Skeletal muscle tissue (tissue), 7 donors: ENCODE measurements around the genes MAB21L2, ARFIP1 and FHDC1.

- PRO-cap, 3 experiments: no peak in any of the 3 experiments
- RAMPAGE, long total RNA: no peak
- RRBS, 2 experiments: no CpG with 5 or more reads among the region's 4 CpGs
Observed at GRCh38 chr4:149404082-149404741, 411.4 kb downstream of the IQCM start.

DNA sequence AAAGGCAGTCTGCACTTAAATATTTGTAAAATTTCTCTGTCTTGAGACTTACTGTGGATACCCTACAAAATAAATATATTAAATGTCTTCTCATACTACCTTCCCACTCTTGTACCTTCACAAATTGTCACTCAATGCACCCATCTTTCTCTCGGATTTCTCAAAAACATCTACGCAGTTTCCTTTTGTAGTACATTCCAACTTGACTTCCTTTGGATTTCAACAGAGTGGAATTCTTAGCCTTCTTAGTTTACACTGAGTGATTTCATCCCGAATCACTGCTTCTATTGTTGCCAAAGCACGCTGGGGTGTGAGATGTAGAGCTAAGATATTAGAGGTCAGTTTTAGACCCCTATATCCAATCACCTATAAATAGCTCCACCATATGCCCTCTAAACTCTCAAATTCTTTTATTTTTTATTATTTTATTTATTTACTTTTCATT is 71.5 kb upstream of the MAB21L2 start:
- PRO-cap, 3 experiments: no peak in any of the 3 experiments
- RAMPAGE, long total RNA: no peak
- RRBS, 2 experiments: no CpG with 5 or more reads among the region's 4 CpGs

- PRO-cap, 3 experiments: peak in 1 of 3 experiments; most common plus-strand start chr4:150581922 (in 1)
- RAMPAGE, long total RNA: no peak
- RRBS, 2 experiments: no CpG with 5 or more reads among the region's 41 CpGs
Observed at GRCh38 chr4:150581320-150582720, at the start of gene MAB21L2. Gene MAB21L2 (plus strand): TSS chr4:150582151.

- PRO-cap, 3 experiments: no peak in any of the 3 experiments
- RAMPAGE, long total RNA: no peak
- RRBS, 2 experiments: no CpG with 5 or more reads among the region's 2 CpGs
Observed at GRCh38 chr4:150771859-150772506, 190.0 kb downstream of the MAB21L2 start.

DNA sequence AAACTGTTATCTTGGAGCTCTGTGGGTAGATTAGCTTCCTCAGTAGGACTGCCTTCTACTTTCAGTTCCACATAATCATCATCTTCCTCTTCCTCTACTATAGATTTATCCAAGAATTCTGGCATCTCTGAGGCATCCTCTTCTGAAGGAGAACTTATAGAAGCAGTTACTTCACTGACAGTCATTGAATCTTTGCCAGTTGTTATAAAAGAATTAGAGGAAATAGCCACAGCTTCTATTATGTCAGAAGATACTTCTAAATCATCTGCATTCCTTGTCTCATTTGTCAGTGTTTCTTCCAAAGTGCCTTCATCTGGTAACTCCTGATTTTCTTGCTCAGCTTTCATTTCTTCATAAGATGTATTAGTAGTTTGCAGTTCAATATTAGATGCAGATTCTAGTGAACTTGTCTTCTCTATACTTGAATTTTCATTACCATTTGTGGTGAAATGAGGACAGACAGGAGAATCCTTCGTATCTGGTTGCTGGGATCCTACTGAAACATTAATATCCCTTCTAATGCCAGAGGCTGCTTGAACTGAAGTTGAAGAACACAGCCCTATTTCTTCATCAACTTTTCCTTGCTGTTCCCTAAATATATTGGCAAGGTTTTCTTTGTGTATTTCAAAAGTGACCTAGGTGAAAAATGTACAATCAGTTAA is 162.6 kb downstream of the LRBA start:
- PRO-cap, 3 experiments: no peak in any of the 3 experiments
- RAMPAGE, long total RNA: no peak
- RRBS, 2 experiments: no CpG with 5 or more reads among the region's 1 CpG

DNA sequence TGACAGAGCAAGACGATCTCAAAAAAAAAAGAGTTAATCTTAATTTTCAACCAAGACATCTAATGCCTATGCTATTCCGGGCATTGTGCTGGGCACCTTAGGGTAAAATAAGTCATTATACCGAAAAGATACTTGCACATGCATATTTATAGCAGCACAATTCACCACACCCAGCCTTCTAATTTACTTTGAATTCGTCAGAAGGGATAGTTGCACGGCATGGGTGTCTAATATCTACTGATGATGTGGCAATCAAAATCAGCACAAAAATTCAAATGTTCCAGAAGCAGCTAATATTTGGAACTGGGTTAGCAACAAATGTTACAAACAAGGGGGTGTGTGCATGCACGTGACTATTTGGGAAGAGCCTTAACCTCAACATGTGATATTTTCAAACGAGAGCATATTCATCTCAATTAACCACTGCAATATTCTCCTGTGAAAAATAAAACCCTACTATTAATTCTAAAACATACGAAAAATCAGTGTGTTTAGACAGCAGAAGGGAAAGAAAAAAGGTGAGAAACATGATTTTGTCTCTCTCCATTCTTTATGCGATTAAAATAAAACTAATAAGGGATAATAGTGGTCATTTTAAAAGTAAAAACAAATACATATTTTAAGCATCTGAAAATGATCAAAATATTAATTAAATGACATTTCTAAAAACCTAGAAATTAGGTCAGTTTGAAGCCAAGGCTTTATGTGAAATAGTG is 79.6 kb upstream of the PRSS48 start:
- PRO-cap, 3 experiments: no peak in any of the 3 experiments
- RAMPAGE, long total RNA: no peak
- RRBS, 2 experiments: no CpG with 5 or more reads among the region's 9 CpGs

DNA sequence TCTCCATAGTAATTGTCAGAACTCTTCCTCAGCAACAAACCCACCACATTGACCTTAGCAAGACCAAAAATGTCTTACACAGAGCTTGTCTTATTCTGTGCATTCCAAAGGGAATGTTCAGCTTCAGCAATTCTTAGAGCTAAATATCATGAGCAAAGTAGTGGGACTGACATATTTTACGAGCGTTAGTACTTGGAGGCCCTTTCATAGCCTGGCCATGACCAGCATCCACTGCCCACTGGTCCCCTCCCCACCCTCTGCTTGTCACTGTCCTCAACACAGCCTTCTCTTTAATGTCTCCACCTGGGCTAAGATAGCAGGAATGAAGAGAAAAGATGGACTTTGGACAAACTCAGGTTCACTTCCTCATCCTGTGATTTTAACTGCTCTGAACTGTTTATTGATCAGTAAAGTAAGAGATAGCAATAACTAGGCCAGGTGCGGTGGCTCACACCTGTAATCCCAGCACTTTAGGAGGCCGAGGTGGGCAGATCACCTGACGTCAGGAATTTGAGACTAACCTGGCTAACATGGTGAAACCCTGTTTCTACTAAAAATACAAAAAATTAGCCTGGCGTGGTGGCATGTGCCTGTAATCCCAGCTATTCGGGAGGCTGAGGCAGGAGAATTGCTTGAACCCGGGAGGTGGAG is 15.6 kb upstream of the SH3D19 start:
- PRO-cap, 3 experiments: no peak in any of the 3 experiments
- RAMPAGE, long total RNA: no peak
- RRBS, 2 experiments: no CpG with 5 or more reads among the region's 8 CpGs

DNA sequence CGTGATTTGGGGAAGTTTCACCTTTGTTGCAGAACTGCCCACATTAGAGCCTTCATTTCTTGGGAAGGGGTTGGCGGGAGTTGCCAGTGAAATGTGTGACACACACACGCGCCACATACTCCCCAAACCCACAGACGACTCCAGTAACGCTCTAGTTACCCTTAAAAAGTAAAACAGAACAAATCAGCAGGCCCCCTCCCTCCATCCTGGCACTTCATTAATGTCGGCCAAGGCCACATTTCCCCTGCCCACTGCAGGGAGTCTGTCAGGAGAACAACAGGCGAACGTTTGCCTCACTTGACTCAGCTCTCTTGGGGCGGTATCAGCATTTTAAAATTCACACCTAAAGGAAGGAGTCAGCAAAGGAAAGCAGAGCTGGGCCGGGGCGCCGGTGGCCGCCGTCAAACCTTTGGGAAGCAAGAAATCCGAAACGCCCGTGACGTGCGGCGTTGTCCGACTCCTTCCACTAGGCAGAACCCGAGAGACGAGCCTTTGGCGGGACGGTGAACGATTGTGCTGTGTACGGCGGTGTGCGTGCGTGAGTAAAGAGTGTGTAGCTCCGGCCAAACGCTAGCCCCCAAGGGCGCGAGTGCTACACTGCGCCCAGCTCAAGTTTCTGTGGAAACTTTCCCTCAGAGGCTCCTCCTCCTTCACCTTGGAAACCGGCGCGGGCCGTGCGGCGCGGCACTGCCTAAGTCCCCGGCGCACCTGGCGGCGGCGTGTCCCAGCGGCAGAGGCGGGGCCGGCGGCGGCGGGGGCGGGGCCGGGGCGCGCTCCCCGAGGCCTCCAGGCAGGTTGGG is 484 bp upstream of the FHIP1A start:
- PRO-cap, 3 experiments: peak in 3 of 3 experiments; most common plus-strand start position 362 of the sequence (in 1); most common minus-strand start position 710 of the sequence (in 2)
- RAMPAGE, long total RNA: no peak
- RRBS, 2 experiments: 2 to 3% methylated on average over 23 of the region's 59 CpGs

- PRO-cap, 3 experiments: peak in 2 of 3 experiments; most common plus-strand start chr4:151659832 (in 2); most common minus-strand start chr4:151659787 (in 1)
- RAMPAGE, long total RNA: no peak
- RRBS, 2 experiments: no CpG with 5 or more reads among the region's 9 CpGs
Observed at GRCh38 chr4:151659632-151659931, 101.2 kb downstream of the GATB start.

- PRO-cap, 3 experiments: no peak in any of the 3 experiments
- RAMPAGE, long total RNA: no peak
- RRBS, 2 experiments: 60 to 97% methylated on average over 1 to 3 of the region's 23 CpGs
Observed at GRCh38 chr4:151718713-151720044, 41.6 kb downstream of the GATB start.

DNA sequence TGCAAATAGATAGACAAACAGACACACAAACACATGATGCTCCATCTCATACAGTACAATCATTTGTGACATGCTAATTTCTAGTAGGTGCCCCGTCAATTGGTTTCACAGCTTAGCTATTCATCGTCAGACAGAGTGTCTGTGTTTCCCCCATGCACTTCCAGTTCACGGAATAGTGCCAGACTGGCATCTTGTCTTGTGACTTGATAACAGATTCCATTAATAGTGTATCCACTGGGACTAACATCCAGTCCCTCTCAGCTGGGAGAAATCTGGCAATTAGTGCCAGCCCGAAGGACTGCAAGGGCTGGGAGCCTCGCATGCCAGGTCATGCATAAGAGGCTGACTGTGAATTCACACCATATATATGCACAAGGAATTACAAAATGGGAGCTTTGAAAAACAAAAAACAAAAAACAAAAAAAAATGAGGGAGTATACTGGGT is 20.2 kb upstream of the GATB start:
- PRO-cap, 3 experiments: no peak in any of the 3 experiments
- RAMPAGE, long total RNA: no peak
- RRBS, 2 experiments: no CpG with 5 or more reads among the region's 5 CpGs

DNA sequence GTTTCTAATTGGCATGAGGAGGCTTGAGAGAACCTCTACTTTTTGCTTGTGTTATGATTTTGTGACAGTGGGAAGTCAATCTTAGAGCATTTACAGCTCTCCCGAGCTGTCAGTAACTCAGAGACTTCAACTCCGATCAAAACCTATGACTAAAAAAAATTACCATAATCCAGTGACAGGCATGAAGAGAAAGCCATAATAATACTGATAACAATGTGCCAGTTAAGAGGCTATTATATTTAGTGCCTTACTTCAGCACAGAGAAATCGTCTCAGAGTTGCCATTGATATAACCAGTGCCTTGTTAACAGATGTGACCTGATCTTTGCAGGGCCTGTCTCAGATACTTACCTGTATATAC is 38.3 kb upstream of the GATB start:
- PRO-cap, 3 experiments: no peak in any of the 3 experiments
- RAMPAGE, long total RNA: no peak
- RRBS, 2 experiments: no CpG with 5 or more reads among the region's 3 CpGs

GRCh38 chr4:152071832-152072589 is 311.2 kb upstream of the GATB start:
- PRO-cap, 3 experiments: no peak in any of the 3 experiments
- RAMPAGE, long total RNA: no peak
- RRBS, 2 experiments: no CpG with 5 or more reads among the region's 9 CpGs

DNA sequence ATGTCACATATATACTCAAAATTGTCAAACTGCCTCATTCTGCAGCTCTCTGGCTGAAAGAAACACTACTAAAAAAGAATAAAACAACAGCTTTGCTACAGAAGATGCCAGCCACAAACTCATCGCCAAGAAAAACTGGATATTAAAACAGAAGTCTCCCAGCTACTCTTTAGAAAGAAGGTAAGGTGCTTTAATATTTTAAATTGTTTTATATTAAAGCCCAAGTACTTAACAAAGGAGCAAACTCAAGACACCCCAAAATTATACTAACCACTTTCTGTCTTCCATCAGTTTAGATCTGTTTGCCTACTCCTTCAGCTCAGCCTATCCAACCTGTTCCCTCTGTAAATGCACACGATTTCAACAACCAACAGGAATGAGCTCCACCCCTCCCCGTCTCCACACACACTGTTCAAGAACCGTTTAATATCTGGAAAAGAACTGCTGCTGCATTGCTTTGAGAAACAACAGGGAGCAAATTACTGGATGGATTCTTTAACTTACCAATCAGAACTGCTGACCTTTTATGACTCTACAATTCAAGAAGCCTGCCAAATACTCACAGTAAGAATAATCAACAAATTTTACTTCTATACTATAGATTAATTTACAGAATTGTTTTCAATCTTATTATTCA is 87.1 kb downstream of the FBXW7 start:
- PRO-cap, 3 experiments: no peak in any of the 3 experiments
- RAMPAGE, long total RNA: no peak
- RRBS, 2 experiments: no CpG with 5 or more reads among the region's 4 CpGs

GRCh38 chr4:152534250-152535439 is 1.2 kb downstream of the FBXW7 start:
- PRO-cap, 3 experiments: peak in 1 of 3 experiments; most common minus-strand start chr4:152535035 (in 1)
- RAMPAGE, long total RNA: no peak
- RRBS, 2 experiments: 2% methylated on average over 29 of the region's 52 CpGs

DNA sequence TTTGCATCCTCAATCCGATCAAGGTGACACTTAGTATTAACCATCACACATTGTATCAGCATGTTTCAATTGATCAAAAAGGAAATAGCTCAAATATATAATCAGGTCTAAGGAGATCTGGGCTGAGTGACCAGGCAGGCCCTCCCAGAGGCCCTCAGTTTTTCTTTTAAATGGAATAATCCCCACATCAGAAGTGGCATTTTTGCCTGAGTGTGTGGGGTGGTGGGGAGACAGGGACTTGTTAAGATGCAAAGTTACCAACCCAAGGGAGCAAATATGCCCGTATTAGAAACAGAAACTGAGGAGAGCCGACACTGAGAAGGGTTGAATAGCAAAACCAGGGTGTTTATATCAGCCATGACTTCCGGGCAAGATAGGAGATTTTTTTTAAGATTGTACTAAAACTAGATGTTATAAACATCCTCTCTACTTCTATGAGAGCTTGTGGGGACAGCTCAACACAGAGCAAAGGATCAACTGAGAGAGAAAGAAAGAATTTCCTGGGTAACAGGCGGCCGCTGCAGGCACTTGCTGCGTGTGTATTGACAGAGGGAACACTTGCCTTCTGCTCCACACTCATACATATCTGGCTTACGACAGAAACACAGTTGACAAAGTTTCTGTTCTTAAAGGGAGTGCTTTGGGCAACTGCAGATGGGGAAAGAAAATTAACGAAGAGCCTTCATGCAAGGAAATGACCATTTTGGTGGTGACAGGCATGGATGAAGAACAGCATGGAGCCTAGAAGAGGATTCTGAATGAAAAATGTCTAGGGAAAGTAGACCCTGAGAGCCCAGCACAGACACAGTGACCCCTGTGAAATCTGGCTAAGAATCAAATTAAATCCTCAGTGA is 49.1 kb upstream of the FBXW7 start:
- PRO-cap, 3 experiments: no peak in any of the 3 experiments
- RAMPAGE, long total RNA: no peak
- RRBS, 2 experiments: no CpG with 5 or more reads among the region's 9 CpGs

DNA sequence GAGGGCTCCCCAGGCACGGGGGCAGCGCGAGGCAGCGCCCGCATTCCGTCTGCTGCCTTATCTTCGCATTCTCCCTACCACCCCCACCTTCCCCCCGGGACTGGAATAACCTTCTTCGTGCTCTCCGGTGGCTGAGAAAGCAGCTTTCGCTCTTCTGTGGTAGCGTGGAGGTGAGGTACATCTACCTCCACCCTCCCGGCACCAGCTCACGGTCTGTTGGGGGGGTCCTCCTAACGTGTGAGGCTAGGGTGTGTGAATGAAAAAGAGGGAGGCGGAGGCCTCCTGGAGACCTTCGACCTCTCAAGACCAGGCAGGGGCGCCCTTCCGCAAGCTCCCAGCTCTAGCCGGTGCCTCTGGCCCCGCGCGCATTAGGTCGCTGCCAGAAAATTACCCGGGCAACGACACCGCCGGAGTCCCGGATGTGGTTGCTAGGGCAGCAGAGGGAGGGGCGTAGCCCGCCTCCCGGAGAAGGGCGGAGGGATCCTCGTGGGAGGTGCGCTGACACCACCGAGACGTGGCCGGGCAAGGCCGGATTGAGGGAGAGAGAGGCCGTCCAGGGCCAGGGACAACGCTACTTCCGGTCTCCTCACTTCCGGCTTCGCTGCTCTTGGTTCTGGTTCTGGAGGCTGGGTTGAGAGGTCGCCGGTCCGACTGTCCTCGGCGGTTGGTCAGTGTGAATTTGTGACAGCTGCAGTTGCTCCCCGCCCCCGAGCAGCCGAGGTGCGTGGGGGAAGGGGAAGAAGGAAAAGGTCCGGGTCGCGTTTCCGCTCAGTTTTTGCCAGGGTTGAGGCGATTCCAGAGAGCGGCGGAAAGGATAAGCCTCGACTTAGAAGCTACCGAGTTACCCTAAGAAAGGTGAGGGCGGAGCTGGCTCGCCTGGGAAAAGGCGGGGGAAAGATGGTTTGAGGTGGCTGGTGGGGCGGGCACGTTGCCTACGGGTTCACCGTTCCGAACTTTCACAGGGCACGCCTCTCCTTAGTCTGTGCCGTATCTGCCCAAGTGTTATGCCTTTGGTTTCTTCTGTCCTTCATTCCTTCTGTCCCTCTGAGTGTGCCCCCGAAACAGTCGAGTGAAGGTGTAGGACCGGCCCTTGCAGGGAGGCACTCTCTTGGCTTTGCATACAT is at the start of gene ARFIP1:
ARFIP1 (plus strand) TSS at position 583 of the 1,124 bp plus-strand sequence.
- PRO-cap, 3 experiments: peak in 3 of 3 experiments; most common plus-strand start position 611 of the sequence (in 2); most common minus-strand start position 370 of the sequence (in 3)
- RAMPAGE, long total RNA: no peak
- RRBS, 2 experiments: 3% methylated on average over 34 to 35 of the region's 75 CpGs

GRCh38 chr4:152935646-152936499 is at the start of gene FHDC1:
Gene FHDC1 (plus strand): TSS chr4:152936323.
- PRO-cap, 3 experiments: no peak in any of the 3 experiments
- RAMPAGE, long total RNA: no peak
- RRBS, 2 experiments: 1 to 2% methylated on average over 35 to 37 of the region's 83 CpGs

- PRO-cap, 3 experiments: no peak in any of the 3 experiments
- RAMPAGE, long total RNA: no peak
- RRBS, 2 experiments: no CpG with 5 or more reads among the region's 6 CpGs
Observed at GRCh38 chr4:152942960-152943587, 7.0 kb downstream of the FHDC1 start.

GRCh38 chr4:153152793-153154034 is 51.0 kb upstream of the TRIM2 start:
- PRO-cap, 3 experiments: peak in 1 of 3 experiments; most common plus-strand start chr4:153153471 (in 1); most common minus-strand start chr4:153153425 (in 1)
- RAMPAGE, long total RNA: no peak
- RRBS, 2 experiments: 2% methylated on average over 26 to 33 of the region's 88 CpGs